Measurements from ENCODE around the genes LRRC3B and EOMES.

GRCh38 chr3:25430355-25430755, 2.3 kb downstream of the RARB start:
- PRO-cap, 5 experiments, result peak in 1 of 5 experiments; most common minus-strand start chr3:25430680 (in 1)
- RAMPAGE, long total RNA, 2 experiments, result no peak in any of the 2 experiments
- RRBS, result no CpG with 5 or more reads among the region's 5 CpGs

GRCh38 chr3:25539333-25539542, 111.2 kb downstream of the RARB start:
- PRO-cap, 5 experiments, result no peak in any of the 5 experiments
- RAMPAGE, long total RNA, 2 experiments, result no peak in any of the 2 experiments
- RRBS, result no CpG with 5 or more reads among the region's 2 CpGs

DNA sequence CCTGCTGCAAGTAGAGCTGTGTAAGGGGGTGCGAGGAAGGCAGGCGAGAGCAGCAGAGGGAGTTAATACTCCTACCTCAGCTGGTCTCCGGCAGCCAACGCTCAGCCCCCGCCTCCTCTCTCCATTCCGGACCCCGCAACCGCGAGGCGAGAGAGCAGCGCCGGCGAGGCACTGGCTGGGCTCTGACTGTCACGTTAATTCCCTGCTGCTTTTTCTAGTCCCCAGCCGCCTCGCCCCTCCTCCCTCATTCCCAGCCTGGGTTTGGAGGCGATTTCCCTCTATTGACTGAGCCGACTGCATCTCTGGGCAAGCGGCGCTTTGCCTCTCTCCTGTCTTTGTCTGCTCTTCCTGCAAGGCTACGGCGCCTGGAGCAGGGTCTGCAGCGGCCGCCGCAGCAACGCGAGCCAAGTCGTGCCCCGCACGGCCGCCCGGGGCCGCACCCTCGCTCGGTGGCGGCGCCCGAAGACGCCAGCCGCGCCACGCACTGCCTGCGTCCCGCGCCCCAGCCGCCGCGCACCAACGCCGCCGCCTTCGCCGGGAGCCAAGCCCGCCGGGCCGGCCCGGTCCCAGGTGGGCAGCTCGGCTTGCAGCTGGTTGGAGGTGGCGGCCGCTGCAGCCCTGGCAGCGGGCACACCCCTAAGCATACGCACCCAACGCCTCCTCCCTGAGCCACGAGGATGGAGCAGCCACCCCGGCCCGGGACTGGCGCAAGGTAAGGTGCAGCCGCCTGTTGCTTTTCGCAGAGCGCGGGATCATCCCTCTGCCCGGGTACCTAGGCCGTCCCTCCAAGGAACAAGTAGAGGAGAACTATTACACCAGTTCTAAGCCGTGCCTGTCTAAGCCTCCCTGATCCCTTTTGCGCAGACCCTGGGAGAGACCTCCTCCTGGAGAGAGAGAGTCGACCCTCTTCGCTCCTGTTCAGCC, at the start of gene LRRC3B:
TSS of gene LRRC3B (plus strand) at position 247 of the 924 bp plus-strand sequence.
- PRO-cap, 5 experiments, result no peak in any of the 5 experiments
- RAMPAGE, long total RNA, 2 experiments, result no peak in any of the 2 experiments
- RRBS, result 8% methylated on average over 22 of the region's 77 CpGs

- PRO-cap, 5 experiments, result no peak in any of the 5 experiments
- RAMPAGE, long total RNA, 2 experiments, result no peak in any of the 2 experiments
- RRBS, result no CpG with 5 or more reads among the region's 20 CpGs
Observed at GRCh38 chr3:26624383-26624744, 1.8 kb downstream of the LRRC3B start.

DNA sequence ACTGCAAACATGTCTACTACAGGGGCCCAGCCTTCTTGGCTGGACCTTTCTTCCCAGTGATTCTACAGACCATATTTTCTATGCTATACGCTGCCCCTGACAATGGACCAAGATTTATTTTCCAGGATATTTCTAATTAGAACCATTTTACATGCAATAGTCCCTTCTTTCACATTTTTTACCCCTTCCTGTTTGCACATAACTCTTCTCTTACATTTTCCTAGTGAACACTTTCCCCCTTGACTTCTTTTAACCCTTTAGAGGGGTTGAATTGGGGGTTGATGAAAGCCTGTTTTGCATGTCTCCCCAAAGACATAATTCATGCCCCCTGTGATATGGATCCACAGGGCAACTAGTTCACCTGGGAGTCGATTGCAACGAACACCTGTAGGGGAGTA, 342.1 kb downstream of the NEK10 start:
- PRO-cap, 5 experiments, result no peak in any of the 5 experiments
- RAMPAGE, long total RNA, 2 experiments, result no peak in any of the 2 experiments
- RRBS, result no CpG with 5 or more reads among the region's 3 CpGs

DNA sequence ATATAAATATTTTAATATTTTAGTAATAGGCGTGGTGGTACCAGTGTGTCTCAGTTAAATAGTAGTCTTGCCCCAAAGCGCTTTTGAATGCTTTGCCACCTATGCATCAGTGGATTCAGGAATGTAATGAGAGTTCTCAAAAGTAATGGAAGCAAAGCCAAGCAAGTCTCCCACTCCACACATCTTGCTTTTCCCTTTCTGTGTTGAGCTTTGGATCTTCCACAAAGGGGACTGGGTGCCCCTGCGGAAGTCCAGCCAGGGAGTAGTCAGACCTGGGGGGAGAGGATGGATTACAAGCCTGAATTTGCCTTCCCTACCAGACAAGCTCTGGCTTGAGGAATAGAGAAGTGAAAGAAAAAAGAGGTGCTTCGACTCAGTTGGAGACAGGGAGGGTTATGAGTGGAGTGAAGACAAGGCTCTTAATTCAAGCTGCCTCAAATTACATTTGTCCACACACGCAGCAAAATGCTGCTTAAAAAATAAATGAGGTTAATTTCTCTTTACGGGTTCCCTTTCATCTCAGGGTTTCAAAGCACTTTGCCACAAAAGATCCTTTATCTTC, 48.9 kb upstream of the SLC4A7 start:
- PRO-cap, 5 experiments, result no peak in any of the 5 experiments
- RAMPAGE, long total RNA, 2 experiments, result no peak in any of the 2 experiments
- RRBS, result no CpG with 5 or more reads among the region's 6 CpGs

DNA sequence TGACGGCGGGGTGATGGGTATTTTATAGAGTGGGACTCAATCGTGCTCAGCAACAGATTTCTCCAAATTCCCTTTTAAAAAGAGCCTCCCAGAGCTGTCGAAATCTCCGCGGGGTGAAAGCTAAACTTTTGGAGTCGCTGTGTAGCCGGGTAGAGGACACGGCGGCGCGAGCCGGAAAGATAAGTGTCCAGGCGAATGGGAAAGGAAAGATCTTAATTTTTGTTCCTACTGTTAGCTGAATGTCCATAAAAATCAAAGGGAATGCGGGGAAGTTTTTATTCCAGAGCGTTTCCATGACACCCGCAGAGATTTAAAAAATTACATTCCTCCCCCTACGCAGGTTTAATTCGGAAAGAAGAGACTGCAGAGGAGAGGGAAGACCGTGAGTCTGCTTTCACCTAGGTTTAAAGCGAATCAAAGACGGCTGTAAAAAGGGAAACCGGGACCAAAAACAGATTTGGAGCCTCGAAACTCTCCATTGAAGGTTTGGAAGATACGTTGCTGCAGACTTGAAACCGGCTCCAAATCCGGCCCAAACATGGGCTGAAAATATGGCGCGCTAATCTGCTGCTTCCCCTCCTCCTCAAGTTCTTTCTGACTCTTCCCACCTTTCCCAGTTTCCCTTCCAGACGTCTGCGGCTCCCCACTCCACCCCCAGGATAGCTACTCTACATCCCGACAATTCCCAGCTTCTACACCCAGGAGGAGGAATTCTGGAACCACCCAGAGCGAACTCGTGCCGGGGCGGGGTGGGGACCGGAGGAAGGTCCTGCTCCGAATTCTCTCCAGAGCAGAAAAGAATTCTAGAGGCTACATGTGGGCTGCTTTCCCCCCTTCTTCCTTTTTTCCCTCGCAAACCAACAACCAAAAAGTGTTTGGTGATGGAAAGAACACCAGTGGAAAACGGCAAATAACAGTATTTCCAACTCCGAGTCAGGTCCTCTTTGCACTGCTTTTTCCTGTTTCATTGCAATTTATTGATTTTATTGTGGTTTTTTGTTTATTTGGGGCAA, 8.7 kb downstream of the EOMES start:
- PRO-cap, 5 experiments, result peak in 1 of 5 experiments; most common plus-strand start position 795 of the sequence (in 1); most common minus-strand start position 644 of the sequence (in 1)
- RAMPAGE, long total RNA, 2 experiments, result no peak in any of the 2 experiments
- RRBS, result 2% methylated on average over 4 of the region's 41 CpGs

DNA sequence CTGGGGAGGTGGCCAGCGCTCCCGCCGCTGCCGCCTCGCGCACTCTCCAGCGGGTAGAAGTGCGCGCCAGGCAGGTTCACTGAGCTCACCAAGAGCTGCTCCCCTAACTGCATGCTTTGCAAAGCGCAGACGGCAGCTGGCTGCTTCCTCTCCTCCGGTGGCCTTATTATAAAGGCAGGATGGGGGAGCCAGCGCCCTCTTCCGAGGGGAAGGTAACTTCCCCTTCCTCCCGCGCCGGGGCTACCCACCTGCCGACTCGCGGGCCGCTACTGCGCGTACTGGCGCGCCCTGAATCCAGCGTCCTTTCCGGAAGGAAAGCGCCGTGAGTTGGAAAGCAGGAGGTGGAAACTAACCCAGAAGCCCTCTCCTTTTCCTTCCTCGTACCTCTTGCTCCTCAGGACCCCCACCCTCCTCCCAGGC, at the start of gene EOMES:
TSS of gene EOMES (minus strand) at position 142 of the 420 bp plus-strand sequence.
- PRO-cap, 5 experiments, result peak in 1 of 5 experiments; most common minus-strand start position 142 of the sequence (in 1)
- RAMPAGE, long total RNA, 2 experiments, result no peak in any of the 2 experiments
- RRBS, result 5% methylated on average over 14 of the region's 30 CpGs

GRCh38 chr3:28139115-28139747, 102.2 kb upstream of the CMC1 start:
- PRO-cap, 5 experiments, result peak in 1 of 5 experiments; most common plus-strand start chr3:28139554 (in 1)
- RAMPAGE, long total RNA, 2 experiments, result no peak in any of the 2 experiments
- RRBS, result no CpG with 5 or more reads among the region's 7 CpGs

DNA sequence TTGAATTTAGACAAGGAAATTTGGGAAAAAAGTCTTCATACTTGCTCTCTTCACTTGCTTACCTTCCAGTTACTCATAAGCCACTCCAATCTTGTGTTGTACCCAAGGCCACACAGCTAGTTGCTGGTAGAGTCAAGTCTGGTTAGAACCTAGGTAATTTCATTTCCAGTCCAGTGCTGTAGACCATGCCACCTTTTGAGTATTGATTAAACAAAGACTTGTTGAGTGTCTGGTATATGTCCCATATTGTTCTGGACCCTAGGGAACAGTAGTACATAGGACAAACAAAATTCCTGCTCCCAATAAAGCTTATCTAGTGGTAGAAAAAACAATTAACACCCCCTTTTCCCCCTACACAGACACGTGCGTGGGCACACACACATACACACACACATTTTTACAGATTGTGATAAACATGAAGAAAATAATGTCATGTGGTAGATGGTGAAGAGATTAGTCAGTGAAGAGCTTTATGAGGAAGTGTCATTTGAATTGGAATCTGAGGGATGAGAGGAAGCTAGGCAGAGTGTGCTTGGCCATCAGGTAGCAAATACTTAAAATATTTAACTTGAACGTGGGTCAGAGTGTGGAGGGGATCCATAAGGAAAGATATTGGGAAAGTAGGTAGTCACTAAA, 2.2 kb downstream of the CMC1 start:
- PRO-cap, 5 experiments, result no peak in any of the 5 experiments
- RAMPAGE, long total RNA, 2 experiments, result no peak in any of the 2 experiments
- RRBS, result no CpG with 5 or more reads among the region's 3 CpGs

DNA sequence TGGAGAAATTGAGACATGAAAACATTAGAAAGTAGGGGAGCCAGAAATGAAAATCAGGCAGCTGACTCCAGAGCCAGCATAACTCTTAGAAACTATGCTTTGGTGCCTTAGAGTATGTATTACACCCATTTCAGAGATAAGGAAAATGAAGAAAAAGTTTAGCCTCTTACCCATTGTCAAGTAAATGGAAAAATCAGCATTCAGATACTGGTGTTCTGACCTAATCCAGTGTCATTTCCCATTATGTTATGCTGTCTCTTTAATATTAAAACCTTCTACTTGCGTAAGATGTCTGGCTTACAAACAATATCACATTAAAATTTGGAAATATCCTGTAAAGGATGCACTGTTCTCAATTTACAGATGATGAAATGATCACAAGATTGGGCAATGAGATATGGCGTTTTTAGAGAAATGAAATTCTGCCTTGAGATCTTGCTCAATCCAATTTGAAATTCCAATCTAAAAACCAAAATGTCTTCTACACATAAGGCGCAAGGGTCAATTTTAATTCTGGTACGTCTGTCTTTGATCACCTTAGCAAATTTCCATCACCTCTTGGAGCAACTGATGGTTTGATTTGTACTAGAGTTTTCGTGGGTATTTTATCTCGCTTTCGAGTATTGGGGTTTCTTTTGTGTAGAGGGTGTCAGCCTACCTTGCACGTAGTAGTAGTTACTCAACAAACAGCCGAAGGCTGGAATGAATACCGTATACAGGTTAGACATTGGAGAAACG, 937 bp upstream of the ZCWPW2 start:
- PRO-cap, 5 experiments, result peak in 3 of 5 experiments; most common plus-strand start position 409 of the sequence (in 3); most common minus-strand start position 233 of the sequence (in 1)
- RAMPAGE, long total RNA, 2 experiments, result no peak in any of the 2 experiments
- RRBS, result no CpG with 5 or more reads among the region's 11 CpGs

DNA sequence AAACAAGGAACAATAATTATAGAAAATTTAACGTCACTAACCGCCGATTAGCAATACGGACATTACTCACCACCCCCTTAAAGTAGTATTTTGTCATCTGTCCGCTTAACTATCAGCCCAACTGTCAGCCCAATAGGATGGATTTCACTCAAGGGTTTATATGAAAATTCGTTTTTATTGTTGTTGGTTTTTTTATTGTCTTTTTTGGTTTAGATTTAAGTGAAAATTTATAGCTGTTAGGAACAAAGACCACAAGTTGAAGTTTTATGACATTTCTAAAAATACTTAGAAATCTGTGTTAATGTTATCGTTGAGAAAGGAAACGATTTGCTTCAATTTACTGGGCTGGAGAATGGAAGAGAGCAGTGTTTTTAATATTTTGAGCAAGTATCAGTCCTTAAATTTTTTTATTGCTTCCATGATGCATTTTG, 1.1 kb upstream of the AZI2 start:
- PRO-cap, 5 experiments, result no peak in any of the 5 experiments
- RAMPAGE, long total RNA, 2 experiments, result no peak in any of the 2 experiments
- RRBS, result no CpG with 5 or more reads among the region's 8 CpGs

DNA sequence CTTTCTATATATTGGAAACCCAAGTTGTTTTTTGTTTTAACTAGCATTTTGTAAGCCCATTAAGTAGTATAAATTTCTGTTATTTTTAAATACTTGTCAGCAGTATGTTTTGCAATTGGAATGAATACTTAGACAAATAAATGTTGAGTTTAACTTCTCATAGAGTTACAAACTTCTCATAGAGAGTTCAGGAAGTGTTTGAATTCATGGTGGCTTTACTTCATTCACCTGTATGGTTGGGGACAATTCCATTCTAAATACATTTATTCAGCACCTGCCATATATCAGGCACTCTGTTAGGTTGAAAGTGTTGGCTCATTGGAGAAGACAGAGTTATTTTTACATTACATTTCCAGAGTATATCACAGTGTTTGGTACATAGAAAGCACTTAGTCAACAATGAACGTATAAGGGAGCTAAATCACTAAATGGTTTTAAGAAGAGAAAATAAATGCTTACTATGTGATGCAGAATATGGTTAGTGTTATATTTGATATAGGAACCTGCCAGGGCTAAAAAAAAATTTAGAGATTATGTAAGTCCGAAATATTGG, 27.2 kb downstream of the RBMS3 start:
- PRO-cap, 5 experiments, result no peak in any of the 5 experiments
- RAMPAGE, long total RNA, 2 experiments, result no peak in any of the 2 experiments
- RRBS, result no CpG with 5 or more reads among the region's 2 CpGs

DNA sequence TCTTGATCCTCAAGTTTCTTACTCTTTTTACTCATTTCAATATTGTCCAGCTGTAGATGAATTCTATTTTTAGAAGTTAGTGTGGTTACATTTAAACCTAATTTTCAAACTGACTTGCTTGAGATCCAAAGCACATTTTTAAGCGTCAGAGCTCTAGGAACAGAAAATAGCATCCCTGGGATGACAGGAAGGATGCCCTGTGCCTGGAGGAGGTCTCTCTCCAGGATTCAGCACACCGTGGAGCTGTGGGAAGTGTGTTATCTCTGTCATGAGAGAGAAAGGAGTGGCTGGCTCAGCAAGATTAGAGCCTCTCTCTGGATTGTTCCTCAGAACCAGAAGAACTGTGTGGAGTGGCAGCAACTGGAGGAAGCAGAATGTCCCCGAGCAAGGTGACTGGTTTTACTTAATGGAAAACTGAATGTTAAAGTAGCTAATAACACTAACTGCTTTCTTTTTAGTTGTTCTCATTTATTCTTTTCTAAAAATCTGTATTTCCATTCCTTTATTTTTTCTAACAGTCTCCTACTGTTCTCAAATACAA, 233.6 kb upstream of the TGFBR2 start:
- PRO-cap, 5 experiments, result no peak in any of the 5 experiments
- RAMPAGE, long total RNA, 2 experiments, result no peak in any of the 2 experiments
- RRBS, result no CpG with 5 or more reads among the region's 3 CpGs

GRCh38 chr3:30473356-30473866, 133.0 kb upstream of the TGFBR2 start:
- PRO-cap, 5 experiments, result no peak in any of the 5 experiments
- RAMPAGE, long total RNA, 2 experiments, result no peak in any of the 2 experiments
- RRBS, result no CpG with 5 or more reads among the region's 2 CpGs

- PRO-cap, 5 experiments, result no peak in any of the 5 experiments
- RAMPAGE, long total RNA, 2 experiments, result no peak in any of the 2 experiments
- RRBS, result no CpG with 5 or more reads among the region's 8 CpGs
Observed at GRCh38 chr3:30604654-30605206, 1.7 kb upstream of the TGFBR2 start.

GRCh38 chr3:30617441-30617896, 11.1 kb downstream of the TGFBR2 start:
- PRO-cap, 5 experiments, result no peak in any of the 5 experiments
- RAMPAGE, long total RNA, 2 experiments, result no peak in any of the 2 experiments
- RRBS, result no CpG with 5 or more reads among the region's 2 CpGs

DNA sequence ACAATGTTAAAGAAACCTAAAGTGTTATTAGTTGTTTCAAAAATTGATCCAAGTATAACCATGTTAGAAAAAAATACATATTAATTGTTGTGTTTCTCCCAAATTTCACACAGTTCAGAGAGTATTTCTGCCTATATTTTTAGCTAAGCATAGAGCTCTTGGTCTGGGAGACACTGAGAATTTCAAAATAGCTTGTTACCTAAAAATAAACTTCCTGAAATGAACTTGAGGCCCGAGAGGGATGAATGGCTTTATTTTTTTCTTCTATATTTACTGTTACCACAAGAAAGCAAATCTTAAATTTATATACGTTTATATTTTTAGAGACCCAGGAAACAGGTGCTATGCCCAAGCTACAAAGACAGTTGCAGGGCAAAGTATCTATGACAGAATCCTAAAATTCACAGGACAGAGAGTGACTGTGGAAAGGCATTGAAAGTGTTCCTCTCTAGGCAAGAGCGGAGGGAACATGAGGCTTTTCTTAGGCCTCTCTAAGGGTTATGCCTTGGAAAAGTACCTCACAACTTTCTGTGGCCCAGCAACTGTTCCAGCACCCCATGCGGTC, 36.4 kb downstream of the TGFBR2 start:
- PRO-cap, 5 experiments, result no peak in any of the 5 experiments
- RAMPAGE, long total RNA, 2 experiments, result no peak in any of the 2 experiments
- RRBS, result no CpG with 5 or more reads among the region's 4 CpGs

- PRO-cap, 5 experiments, result no peak in any of the 5 experiments
- RAMPAGE, long total RNA, 2 experiments, result no peak in any of the 2 experiments
- RRBS, result no CpG with 5 or more reads among the region's 27 CpGs
Observed at GRCh38 chr3:30671412-30672536, 65.4 kb downstream of the TGFBR2 start.

GRCh38 chr3:30681367-30682485, 75.3 kb downstream of the TGFBR2 start:
- PRO-cap, 5 experiments, result peak in 3 of 5 experiments; most common minus-strand start chr3:30682207 (in 3)
- RAMPAGE, long total RNA, 2 experiments, result no peak in any of the 2 experiments
- RRBS, result no CpG with 5 or more reads among the region's 15 CpGs